ENCODE data around the genes PCMT1 and IYD.

DNA sequence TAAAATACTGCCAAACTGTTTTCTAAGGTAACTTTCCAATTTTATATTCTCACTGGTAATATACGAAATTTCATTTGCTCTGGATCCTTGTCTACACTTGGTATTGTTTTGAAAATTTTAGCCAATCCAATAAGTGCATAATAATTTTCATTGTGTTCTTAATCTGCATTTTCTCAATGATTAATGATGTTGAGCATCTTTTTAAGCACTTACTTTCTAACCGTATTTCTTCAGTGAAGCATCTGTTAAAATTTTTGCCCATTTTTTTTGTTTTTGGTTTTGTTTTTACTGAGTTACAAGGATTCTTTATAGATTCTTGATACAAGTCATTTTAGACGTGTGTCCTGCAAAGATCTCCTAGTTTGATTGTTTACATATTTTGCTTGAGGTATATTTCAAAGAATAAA lies 142.8 kb upstream of the UST start:
- PRO-cap, result no peak
- RAMPAGE, long total RNA, 4 experiments, result no peak in any of the 4 experiments

DNA sequence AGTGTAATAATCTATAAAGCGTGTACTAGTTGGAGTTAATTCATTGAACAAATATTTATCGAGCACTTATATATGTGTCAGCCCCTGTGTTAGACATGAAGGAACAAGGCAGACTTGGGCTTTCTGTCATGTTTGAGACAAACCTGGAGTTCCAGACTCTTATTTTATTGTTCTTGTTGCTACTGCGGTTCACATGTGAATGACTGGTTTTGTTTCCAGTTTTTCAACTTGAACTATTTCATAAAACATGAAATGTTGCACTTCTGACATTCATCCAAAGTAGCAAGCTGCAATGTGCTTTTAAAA lies 205.6 kb downstream of the UST start:
- PRO-cap, result unidirectional peak, minus-strand start at position 201 of the sequence
- RAMPAGE, long total RNA, 4 experiments, result no peak in any of the 4 experiments

GRCh38 chr6:148971128-148971665 lies 224.4 kb downstream of the UST start:
- PRO-cap, result no peak
- RAMPAGE, long total RNA, 4 experiments, result no peak in any of the 4 experiments

GRCh38 chr6:148985036-148986039 lies 238.5 kb downstream of the UST start:
- PRO-cap, result no peak
- RAMPAGE, long total RNA, 4 experiments, result no peak in any of the 4 experiments

GRCh38 chr6:149014345-149015376 lies 267.8 kb downstream of the UST start:
- PRO-cap, result no peak
- RAMPAGE, long total RNA, 4 experiments, result start-site peak on the plus strand in 1 of 4 experiments, at chr6:149014312-149014726 at its widest, 8 reads per replicate

DNA sequence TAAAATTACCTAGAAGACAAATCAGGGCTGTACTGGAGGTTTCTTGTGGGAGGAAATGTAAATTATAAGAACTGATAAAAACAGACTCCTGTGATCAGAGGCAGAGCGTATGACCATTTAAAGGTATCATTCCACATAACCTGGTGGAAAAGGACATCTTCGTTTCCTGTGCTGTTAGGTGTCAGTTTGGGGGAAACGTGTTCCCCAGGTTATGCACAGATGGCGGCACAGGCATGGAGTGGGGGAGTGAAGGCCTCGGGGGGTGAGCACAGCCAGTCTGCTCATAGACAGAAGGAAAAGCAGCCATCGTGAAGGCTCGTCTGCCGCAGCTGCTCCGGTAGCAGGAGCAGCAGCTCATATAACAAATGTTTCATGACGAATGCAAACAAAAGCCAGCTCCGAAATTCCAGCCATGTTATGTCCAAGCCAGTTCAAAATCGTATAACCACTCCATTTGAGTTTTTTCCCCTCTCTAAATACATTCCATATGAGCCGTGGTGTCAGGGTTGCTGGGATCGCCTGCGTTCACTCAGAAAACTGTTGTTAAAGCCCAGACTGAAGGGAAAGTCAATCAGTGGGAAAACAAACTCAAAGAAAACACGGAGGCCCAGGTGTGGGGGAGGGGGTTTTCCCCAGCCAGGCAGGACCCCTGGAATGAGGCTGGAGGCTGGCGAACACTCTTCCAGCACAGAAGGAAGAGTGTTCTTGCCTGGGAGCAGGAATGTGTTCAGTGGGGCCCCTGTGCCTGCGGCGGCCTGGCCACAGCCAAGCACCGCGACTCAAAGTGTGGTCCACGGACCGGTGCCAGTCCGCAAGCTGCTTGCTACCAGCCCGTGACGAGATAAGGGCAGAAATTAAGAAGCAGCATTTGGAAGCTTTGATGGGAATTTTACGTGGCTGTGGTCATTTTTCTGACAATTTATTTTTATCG lies 280.4 kb upstream of the TAB2 start:
- PRO-cap, result no peak
- RAMPAGE, long total RNA, 4 experiments, result no peak in any of the 4 experiments

- PRO-cap, result no peak
- RAMPAGE, long total RNA, 4 experiments, result no peak in any of the 4 experiments
Observed at GRCh38 chr6:149060270-149060699, 257.2 kb upstream of the TAB2 start.

DNA sequence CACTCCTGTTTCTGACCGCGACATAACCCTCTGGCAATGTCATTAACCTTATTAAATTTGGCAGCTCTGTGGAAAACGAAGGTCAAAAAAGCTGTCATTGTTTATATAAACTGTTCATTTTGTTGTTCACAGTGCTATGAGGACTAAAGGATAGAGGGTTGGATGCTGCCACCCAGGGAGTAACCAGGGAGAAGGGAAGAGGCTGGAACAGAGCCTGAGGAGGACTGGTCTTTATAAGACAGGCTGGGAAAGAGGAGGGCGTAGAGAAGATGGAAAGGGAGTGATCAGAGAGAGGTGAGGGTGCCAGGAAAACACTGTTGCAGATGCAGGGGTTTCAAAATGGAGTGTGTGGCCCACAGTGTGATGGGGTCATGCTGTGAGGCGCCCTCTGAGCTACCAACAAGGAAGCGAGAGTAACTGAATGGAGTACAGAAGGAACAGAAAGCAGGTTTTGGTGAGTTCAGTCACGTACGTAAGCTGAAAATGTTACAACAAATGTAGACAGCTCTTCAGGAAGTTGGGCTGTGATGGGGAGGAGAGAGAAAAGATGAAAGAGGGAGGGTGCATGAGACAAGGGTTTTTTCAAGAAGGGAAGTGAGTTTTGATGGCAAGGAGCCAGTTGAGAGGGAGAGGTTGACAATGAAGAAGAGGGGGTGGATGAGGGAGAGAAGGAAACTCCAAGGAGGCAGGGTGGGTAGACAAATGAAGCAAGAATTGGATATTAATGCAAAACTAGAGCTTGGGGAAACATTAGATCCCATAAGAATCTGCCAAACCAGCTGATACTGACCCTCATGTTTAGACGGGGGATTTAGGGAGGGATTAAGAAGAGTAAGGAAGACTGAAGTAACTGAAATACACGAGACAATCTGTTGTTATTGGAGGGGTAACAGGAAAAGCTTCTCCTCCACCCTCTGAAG lies 251.5 kb upstream of the TAB2 start:
- PRO-cap, result no peak
- RAMPAGE, long total RNA, 4 experiments, result start-site peak on the plus strand in 1 of 4 experiments, centred at position 426 of the sequence, 20 reads per replicate

- PRO-cap, result no peak
- RAMPAGE, long total RNA, 4 experiments, result no peak in any of the 4 experiments
Observed at GRCh38 chr6:149128274-149129030, 189.1 kb upstream of the TAB2 start.

DNA sequence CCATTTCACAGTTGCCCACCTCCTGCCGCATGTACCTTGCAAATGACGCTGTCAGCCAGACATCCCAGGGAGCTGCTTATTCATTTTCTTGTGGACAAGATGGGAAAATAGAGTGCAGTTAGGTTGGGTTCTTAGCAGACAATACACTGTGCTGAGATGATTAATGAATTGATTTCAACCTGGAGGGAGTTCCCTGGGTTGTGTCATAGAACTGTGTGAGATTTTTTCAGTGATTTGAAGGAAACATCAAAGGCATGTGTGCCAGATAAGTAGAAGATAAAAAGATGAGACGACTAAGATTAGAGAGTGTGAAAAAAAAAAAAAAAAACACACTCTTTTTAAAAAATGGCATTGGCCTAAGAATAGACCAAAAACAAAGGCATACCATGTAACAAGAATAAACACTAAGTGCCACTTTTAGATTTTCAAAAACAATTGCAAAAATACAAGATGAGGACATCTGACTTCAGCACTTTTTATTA lies 82.9 kb upstream of the TAB2 start:
- PRO-cap, result no peak
- RAMPAGE, long total RNA, 4 experiments, result no peak in any of the 4 experiments

- PRO-cap, result no peak
- RAMPAGE, long total RNA, 4 experiments, result no peak in any of the 4 experiments
Observed at GRCh38 chr6:149397397-149397960, 2.6 kb upstream of the SUMO4 start.

- PRO-cap, result no peak
- RAMPAGE, long total RNA, 4 experiments, result no peak in any of the 4 experiments
Observed at GRCh38 chr6:149410527-149411658, 10.8 kb downstream of the SUMO4 start.

GRCh38 chr6:149749238-149749922 lies at the start of gene PCMT1:
Gene PCMT1, plus strand, starts transcription at chr6:149749741.
- PRO-cap, result bidirectional peak, plus-strand start at chr6:149749743, minus-strand start at chr6:149749575
- RAMPAGE, long total RNA, 4 experiments, result start-site peak on the plus strand in 3 of 4 experiments, at chr6:149749697-149749780 at its widest, 189 to 303 reads per replicate

- PRO-cap, result no peak
- RAMPAGE, long total RNA, 4 experiments, result no peak in any of the 4 experiments
Observed at GRCh38 chr6:150004590-150005721, 20.4 kb downstream of the RAET1L start.

DNA sequence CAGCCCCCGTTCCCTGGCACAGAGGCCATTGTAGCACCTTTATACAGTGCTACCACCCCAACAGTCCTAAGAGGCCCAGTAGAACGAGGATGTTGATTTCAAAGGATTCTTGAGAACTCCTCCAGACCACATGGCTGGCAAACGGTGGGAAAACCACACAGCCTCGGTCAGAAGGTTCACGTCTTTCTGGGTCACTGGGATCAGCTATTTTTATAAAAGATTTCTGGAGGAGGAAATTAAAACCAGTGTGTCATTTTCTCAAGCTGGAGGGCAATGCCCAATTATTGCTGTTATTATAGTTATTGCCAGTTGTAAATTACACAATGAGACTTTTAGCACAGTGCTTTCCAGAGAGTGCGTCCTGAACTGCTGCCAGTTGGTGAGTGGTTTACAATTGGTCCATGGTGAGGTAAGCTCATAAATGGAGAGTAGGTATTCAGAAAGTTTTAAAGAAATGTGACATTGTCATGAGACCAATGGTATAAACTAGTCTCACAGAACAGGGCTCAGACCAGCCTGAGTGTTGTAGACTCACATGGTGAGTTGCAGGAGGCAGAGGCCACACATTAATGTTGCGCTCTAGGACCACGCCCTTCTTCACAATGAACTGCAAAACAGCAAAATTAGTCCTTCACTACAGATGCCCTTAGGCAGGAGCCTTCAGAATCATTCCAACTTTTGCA lies 8.4 kb upstream of the PPP1R14C start:
- PRO-cap, result no peak
- RAMPAGE, long total RNA, 4 experiments, result no peak in any of the 4 experiments

DNA sequence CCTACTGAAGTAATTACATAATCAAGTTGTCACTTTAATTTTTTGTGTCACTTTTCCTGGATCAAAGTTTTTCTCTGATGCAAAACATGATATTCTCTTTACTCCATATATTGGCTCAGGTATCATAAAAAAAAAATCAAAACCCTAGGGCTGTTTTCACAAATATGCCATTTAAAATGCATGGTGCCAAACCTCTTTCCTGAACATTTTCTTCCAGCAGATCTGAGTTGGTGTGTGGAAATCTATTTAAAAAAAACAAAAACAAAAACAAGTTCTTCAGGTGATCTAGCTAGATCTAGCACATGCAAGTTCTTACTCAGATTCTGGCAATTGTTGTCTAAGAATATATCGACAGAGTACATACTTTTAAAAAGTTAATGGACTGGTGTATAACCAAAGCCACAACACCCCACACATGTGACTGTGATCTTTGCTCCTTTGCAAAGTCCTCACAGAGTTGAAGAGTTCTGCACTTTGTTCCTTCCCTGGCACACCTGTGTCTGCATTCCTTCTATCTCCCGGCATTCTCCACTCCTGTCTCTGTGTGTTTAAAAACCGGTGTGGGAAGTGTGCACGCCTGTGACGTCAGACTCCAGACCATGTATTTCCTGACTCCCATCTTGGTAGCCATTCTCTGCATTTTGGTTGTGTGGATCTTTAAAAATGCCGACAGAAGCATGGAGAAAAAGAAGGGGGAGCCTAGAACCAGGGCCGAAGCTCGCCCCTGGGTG lies at the start of gene IYD:
IYD (plus strand) TSS at position 580 of the 731 bp plus-strand sequence.
- PRO-cap, result no peak
- RAMPAGE, long total RNA, 4 experiments, result no peak in any of the 4 experiments

- PRO-cap, result no peak
- RAMPAGE, long total RNA, 4 experiments, result no peak in any of the 4 experiments
Observed at GRCh38 chr6:150369395-150369870, 621 bp downstream of the IYD start.

DNA sequence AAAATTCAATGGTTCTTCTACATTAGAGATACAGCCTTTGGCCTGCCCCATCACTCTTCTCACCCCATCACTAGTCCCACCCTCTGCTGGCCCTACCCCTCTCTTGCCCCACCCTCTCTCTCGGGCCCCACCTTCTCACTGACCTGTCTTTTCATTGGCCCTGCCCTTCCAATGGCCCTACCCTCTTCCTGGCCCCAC lies 107.3 kb upstream of the PLEKHG1 start:
- PRO-cap, result no peak
- RAMPAGE, long total RNA, 4 experiments, result no peak in any of the 4 experiments

DNA sequence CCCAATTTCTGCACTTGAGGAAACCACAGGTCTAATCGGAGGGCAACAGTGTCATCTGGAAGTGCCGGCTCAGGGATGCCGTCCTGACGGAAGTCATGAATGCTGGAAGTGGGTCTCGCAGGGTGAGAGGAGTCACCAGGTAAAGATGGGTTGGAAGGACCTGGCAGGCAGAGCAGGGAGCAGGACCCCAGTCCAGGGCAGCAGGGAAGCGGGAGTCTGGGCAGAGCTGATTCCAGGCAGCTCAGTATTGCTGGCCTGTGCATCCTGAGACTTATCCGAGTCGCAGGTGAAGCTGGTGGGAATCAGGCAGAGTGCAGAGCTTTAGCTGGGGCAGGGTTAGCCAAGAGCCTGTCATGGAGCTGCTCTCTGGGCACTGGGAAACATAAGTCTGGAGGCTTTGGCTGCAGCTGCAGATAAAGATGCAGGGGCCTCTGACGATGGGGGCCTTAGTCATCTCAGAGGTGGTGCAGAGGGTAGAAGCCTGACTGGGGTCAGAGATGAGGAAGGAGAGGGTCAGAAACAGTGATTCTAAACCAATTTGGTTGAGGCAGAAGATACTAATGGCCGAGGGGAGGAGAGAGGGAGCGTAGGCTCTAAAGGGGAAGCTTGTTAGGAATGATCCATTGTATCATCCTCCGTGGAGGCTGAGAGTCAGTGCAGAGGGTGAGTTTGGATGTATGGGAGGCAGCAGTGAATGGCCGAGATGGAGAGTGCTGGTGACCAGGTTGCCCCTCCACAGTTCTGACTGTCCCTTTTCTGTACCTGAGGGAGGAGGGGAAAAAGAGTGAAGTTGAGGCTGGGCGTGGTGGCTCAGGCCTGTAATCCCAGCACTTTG lies 33.7 kb downstream of the PLEKHG1 start:
- PRO-cap, result no peak
- RAMPAGE, long total RNA, 4 experiments, result no peak in any of the 4 experiments

DNA sequence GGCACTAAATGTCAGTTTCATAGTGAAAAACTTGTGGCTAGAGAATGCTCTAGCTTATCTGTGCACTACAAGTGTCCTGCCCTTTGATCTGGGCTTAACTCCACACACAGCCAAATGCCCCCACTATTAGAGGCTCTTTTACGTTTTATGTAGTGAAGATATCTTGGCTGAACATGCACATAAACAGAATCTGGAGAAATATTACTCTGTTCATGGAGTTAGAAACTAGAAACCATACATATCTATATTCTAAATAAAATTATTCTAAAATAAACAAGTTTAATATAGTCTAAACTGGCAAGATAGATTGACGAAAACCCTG lies 41.2 kb downstream of the PLEKHG1 start:
- PRO-cap, result no peak
- RAMPAGE, long total RNA, 4 experiments, result no peak in any of the 4 experiments